HCT116 (cell line): ENCODE data around the genes TBC1D16 and RNF213.

- RRBS: 1% methylated on average over 11 of the region's 40 CpGs
Observed at GRCh38 chr17:79844761-79845580, 5.7 kb upstream of the CBX4 start.

DNA sequence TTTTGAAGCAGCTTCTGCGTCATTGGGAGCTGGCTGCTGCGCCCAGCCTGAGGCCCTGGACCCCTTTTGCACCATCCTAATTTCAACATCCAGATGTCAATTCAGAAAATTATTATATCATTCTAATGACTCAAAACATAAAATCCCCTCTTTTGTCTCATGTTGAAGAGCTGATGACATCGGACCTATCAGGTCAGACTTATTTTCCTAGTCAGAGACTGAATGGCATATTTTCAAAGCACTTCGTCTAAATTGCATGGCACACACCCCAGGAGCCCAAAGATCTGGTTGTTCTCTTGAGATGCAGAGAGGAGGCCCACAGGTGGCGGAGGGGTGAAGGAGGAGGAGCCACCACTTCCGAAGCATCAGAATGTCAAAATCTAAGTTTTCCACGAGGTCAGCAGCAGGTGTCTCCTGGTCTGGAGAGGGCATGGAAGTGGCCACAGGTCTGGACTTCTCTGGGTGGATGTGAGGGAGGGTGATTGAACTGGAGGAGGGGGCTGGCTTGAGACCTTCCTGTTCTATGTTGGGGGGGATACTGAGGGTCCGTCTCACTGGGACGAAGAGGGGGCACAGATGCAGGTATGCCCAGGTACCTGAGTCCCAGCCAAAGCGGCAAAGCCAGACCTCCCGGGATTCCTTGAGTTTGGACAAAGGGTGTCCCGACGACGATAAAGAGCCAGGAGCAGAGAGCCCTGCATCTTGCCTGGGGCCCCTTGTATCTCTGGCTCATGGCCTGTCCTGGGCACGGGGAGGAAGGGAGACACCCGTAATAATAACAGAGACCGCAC, 93.7 kb upstream of the CBX4 start:
- RRBS: no CpG with 5 or more reads among the region's 17 CpGs

DNA sequence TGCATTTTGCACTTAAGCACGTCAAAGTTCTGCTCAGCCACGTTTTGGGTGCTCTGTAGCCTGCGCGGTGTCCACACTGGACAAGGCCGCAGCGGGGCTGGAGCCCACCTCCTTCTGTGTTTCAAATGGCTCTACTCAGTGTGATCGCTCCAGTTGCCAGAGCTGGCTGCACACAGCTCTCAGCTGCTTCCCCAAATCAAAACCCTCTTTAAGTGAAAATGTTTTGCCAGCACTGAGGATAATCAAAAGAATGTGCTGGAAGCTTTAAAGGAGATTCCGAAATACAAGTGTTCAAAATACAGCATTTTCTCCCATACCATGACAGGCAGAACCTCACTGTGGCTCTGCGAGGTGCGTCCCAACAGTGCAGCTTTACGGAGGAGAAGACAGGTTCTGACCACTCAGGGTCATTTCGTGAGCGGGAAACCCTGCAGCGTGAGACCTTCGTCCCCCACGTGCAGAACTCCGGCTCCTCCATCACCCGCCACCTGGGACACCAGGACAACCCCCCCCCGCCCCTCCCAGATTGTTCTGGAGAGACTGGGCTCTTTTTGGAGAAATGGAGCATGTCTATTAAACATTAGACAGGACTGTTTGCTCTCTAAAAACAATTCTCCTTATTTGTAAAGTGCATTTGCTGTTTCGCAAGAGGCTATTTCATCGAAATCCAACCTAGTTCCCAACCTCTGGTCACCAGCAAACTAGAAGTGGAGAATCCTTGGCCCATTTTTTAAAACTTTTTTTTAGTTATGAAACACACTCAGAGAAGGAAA, 16.6 kb downstream of the TBC1D16 start:
- RRBS: no CpG with 5 or more reads among the region's 21 CpGs

DNA sequence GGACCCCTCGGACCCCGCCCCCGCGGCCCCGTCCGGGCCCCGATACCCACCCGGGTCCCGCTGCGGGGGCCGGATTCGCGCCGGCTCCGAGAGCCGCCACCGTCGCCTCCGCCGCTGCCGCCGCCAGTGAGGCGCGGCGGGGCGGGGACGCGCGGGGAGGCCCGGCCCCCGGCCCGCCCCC, at the start of gene TBC1D16:
TSS of gene TBC1D16 (minus strand) at position 128 of the 181 bp plus-strand sequence.
- RRBS: 2% methylated on average over 15 of the region's 32 CpGs

GRCh38 chr17:80104268-80105059, 3.1 kb downstream of the GAA start:
- RRBS: no CpG with 5 or more reads among the region's 29 CpGs

DNA sequence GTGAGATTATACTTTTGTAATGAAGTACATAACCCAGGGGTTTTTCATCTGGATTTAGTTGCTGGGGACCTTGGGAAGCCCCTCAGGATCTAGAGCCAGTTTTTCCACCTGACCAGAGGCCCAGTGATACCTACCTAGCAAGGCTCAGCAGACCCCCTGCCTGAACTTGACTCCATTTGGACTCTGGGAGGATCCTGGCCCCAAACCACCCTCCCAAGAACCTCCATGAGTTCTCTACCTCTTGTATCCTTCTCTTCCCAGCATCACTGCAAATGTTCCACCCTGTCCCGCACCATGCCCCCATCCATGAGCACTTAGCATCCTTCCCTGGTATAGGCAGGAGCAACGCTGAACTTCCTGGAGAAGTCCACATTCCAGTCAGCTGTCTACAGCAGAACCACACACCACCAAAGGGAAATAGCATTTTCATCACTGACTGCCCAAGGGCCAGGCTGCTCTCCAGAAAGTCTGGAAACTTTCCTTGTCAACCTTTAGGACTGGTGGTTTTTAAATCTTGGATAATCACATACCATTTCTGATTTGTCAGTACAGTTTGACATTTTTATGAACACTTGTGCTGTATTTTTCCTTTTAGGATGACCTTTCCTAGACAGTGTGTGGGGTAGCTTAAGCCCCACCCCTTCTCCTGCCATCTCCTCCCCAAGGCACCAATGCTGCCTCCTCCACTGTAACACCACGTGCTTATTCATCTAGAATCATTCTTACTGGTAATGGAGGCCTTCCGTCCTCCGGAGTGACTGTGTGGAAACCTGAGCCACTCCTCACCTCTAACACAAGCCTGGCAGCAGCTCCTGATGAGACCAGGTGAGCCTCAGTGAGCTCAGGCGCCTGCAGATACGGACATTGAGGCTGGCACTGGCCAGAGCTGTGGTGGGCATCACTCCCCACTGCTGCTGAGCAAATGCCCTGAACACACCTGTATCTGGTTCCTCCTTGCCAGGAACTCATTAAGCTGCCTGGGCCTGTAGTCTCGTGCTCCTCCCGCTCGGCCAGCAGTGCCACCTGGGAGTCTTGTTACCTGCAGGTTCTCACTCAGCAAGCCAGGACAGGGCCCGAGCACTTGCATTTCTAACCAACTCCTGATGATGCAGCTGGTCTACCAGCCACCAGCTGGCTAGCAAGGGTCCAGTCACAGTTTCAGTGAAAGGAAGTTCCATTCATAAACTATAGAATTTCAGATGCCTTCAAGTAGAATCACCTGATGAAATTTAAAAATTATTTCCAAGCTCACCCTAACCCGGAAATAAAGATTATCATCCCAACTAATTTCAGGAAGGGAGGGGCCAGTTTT, 13.6 kb downstream of the EIF4A3 start:
- RRBS: 100% methylated on average over 1 of the region's 12 CpGs

DNA sequence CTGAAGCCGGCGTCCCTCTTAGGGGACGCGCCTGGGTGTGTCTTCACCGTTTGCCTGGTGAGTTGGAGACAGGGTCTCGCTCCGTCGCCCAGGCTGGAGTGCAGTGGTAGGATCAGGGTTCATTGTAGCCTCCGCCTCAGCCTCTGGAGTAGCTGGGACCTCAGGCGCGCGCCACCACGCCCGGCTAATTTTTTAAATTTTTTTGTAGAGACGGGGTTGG, 697 bp upstream of the EIF4A3 start:
- RRBS: 7% methylated on average over 1 of the region's 15 CpGs

- RRBS: 87% methylated on average over 5 of the region's 21 CpGs
Observed at GRCh38 chr17:80174934-80175897, 5.4 kb downstream of the CARD14 start.

DNA sequence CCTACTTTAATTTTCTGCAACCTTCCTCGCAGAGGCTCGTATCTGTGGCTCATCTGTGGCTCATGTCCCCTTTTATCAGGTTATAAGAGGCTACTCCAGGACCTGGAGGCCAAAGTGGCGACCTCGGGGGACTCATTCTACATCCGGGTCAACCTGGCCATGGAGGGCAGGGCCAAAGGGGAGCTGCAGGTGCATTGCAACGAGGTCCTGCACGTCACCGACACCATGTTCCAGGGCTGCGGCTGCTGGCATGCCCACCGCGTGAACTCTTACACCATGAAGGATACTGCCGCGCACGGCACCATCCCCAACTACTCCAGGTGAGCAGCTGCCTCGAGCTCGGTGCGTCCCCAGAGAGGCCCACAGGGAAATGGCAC, 18.0 kb downstream of the SGSH start:
- RRBS: no CpG with 5 or more reads among the region's 17 CpGs

- RRBS: 2% methylated on average over 17 of the region's 109 CpGs
Observed at GRCh38 chr17:80260723-80261757, at the start of gene RNF213. Gene RNF213 (plus strand): TSS chr17:80260852.

DNA sequence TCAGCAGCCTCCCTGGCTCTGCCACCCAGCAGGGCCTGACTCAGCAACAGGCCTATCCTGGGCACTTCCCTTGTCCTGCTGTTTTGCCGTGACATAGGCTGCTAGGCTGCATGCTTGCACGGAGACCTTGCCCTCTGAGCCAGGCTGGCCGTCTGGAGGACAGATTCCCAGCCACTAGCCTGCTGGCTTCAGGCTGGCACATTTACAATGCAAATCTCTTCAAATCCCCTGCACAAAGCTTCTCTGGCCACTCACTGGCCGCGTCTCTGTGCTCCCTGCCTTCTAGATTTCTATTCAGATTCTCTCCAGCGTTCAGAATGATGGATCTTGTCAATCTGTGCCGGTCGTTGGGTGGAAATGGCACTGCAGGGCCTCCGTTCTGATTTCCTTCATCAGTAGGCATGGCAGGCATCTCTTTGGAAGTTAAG, 9.6 kb downstream of the RNF213 start:
- RRBS: no CpG with 5 or more reads among the region's 9 CpGs

DNA sequence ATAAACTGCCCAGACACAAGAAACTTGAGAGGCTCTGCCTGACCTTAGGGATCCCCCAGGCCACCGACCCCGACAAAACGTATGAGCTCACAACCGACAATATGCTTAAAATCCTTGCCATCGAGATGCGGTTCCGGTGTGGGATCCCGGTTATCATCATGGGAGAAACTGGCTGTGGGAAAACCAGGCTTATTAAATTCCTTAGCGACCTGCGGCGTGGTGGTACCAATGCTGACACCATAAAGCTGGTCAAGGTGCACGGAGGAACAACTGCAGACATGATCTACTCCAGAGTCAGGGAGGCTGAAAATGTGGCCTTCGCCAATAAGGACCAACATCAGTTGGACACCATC, 69.6 kb upstream of the ENDOV start:
- RRBS: no CpG with 5 or more reads among the region's 13 CpGs

GRCh38 chr17:80389390-80389980, 25.5 kb upstream of the ENDOV start:
- RRBS: no CpG with 5 or more reads among the region's 12 CpGs

DNA sequence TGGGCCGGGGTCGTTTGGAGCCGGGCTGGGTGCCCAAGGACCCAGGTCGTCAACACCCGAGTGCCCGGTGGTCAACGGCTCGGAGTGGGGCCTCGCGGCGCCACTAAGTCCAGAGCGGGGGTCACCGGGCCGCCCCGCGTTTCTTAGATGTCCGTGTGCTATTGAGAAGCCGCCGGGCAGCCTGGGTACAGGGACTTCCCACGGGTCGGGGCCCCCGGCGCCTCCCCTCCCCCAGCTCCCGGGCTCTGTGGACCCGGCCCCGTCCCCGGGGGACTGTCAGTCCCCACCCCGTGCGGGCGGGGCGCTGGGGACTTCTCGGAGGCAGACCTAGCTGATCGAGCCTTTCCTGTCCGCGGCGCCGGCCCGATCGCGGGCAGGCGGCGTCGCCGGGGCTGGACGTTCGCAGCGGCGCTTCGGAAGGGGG, 613 bp upstream of the NPTX1 start:
- RRBS: 89% methylated on average over 26 of the region's 49 CpGs

DNA sequence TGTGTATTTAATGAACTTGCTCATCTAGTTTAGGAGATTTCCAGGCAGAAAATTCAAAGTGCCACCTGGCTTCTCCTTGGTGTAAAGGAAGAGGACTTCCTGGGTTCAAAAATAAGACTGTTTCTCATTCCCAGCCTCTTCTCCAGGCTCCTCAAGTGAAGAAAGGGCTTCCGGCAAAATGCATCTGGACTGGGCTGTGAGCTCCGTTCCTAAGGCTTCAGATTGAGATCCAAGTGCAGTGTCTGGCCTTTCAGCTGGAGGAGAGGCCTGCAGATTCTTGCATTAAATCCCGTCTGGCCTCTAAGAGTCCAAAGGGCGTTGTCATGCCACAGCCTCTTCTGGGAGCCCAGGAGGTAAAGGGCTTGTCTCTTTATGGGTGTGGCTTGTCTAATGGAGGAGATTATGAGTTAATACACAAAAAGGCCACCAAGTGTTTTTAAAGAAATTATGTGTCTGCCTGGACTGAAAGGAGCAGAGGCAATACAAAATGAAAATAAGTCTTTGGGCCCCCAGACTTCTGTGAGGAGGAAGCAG, 55.3 kb downstream of the RPTOR start:
- RRBS: no CpG with 5 or more reads among the region's 4 CpGs

DNA sequence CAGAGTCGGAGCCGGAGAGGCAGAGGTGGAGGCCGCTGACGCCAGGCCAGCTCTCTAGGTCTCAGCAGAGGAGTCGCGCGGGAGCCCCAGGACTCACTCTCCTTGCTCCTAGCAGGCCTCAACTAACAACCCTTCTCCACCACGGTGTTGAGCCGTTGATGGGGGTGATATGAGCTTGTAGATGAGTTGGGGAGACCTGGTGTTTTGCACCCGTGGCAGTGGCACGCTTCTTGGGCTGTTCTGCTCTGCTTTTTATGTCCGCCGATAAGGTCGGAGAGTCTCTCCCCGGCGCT, 116.6 kb downstream of the RPTOR start:
- RRBS: no CpG with 5 or more reads among the region's 16 CpGs

DNA sequence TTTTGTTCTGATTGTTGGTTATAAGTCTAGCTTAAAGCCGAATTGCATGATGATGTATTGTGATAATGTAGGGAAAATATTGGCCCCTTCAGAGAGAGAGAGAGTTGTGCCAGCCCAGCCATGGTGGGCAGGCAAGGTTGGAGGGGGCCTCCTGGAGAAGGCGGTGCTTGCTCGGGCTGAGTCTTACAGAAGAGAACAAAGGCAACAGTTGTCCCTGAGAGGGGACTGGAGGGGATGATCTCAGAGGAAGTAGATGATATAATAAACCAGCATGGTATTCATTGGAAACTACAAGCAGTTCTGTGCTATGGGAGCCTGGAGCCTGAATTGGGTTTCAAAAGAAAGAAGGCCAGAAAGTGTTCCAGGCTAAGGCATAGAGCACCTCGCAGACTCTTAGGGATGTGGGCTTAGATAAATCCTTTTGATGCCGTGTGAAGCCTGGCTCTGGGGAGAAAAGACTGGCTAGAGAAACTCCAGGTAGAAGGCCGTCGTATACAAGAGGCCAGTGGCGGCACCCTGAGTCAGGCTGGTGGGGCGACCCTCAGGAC, 173.9 kb downstream of the RPTOR start:
- RRBS: no CpG with 5 or more reads among the region's 9 CpGs

DNA sequence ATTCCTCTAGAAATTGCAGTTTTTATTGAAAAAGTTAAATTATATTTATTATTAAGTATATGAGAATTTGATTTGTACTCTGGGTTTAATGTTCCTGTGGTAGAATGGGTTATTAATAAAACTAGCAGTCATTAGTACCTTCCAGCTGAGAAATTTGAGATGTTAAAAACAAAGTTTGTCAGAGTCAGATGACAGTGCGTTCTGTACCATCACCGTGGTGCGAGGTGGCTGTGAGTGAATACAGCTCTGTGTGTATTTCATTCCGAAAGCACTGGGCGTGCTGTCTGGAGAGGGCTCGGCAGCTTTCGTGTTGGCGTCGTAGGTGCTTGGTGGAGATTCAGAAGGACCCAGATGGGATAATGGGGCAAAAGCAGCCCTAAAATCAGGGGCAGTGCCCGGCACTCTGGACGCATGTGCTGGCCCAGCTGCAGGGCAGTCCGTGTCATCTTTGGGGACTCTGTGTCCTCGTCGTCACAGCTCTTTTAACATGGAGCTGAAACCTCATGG, 206.3 kb downstream of the RPTOR start:
- RRBS: no CpG with 5 or more reads among the region's 14 CpGs

DNA sequence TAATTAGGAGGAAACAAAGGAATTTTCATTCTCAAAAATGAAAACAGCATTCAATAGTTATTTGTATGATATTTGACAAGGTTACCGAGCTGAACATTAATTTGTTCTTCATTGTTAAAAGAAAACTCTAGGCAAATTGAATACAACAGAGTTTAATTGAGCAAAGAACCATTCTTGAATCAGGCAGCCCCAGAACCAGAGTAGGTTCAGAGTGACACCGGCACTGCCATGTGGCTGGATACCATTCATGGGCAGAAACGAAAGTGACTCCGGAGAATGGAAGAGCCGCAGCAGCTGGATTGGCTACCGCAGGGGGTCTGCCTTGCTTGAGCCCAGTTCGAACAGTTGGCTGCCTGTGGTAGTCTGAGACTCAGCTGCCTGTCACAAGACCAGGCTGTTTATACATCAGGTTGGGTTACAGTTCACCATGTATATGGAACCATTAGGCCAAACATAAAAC, 205.3 kb upstream of the CHMP6 start:
- RRBS: no CpG with 5 or more reads among the region's 7 CpGs

- RRBS: no CpG with 5 or more reads among the region's 5 CpGs
Observed at GRCh38 chr17:80793823-80794322, 197.8 kb upstream of the CHMP6 start.